Keratinocyte (primary cell): ENCODE results near the gene EHD3.

GRCh38 chr2:30149347-30149965 lies 2.6 kb downstream of the YPEL5 start:
CAGE:
- cytosol, long polyA minus RNA, result no peak
- cytosol, long polyA plus RNA, result no peak
- long polyA plus RNA, result no peak
- nucleus, long polyA minus RNA, result no peak
- nucleus, long polyA plus RNA, result no peak

CAGE:
- cytosol, long polyA minus RNA, result start-site peak on the plus strand at chr2:30158848-30158895, 80 reads; start-site peak on the plus strand at chr2:30158971-30159043, 47 reads; start-site peak on the plus strand at chr2:30159189-30159238, 29 reads; start-site peak on the plus strand at chr2:30159445-30159464, 16 reads
- cytosol, long polyA plus RNA, result start-site peak on the plus strand at chr2:30158923-30159044, 126 and 76 reads in 2 replicates
- long polyA plus RNA, result no peak
- nucleus, long polyA minus RNA, result no peak
- nucleus, long polyA plus RNA, result no peak
Measured at GRCh38 chr2:30158484-30159741, 12.1 kb downstream of the YPEL5 start.

GRCh38 chr2:30163275-30163648 lies 16.5 kb downstream of the YPEL5 start:
CAGE:
- cytosol, long polyA minus RNA, result no peak
- cytosol, long polyA plus RNA, result no peak
- long polyA plus RNA, result no peak
- nucleus, long polyA minus RNA, result no peak
- nucleus, long polyA plus RNA, result no peak

DNA sequence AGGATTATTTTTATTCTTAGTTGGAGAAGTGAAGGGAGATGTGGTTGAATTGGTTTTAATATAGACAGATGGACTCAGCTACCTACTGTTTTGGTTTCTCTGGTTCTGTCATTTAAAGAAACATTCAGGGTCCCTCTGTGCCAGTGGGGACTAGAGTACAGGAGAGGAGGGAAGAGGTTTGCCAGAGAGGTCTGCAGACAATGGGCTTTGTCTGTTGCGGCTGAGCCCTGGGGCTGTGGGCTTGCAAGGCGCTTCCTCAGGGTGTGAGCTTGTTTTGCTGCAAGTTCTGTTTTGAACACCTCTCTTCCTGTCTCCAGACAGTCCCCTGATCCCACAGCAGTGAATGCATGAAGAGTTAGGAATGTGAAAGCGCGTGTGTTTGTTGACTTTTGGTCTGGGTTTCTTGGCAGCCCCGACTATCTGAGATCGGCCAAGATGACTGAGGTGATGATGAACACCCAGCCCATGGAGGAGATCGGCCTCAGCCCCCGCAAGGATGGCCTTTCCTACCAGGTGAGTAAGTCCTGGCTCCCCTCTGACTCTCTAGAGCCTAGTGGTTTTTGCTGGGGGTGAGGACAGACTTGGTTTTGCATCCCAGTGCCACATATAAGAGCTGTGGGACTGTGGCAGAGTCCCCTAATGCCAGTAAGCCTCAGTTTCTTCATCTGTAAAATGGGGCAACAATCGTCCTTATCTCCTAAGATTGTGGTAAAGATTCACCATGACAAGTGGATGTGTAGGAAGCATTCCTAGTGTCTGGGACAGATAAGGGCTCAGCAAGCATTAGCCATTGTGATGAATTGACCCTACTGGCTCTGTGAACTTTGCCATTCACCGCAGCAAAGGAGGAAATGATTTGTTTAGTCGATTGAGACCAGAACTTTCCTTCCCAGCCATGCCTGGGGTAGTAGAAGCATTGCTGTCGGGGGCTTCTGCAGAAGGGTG lies 2.9 kb downstream of the LBH start:
CAGE:
- cytosol, long polyA minus RNA, result no peak
- cytosol, long polyA plus RNA, result no peak
- long polyA plus RNA, result no peak
- nucleus, long polyA minus RNA, result no peak
- nucleus, long polyA plus RNA, result no peak

CAGE:
- cytosol, long polyA minus RNA, result no peak
- cytosol, long polyA plus RNA, result no peak
- long polyA plus RNA, result no peak
- nucleus, long polyA minus RNA, result no peak
- nucleus, long polyA plus RNA, result no peak
Measured at GRCh38 chr2:30239152-30239965, 8.0 kb downstream of the LBH start.

DNA sequence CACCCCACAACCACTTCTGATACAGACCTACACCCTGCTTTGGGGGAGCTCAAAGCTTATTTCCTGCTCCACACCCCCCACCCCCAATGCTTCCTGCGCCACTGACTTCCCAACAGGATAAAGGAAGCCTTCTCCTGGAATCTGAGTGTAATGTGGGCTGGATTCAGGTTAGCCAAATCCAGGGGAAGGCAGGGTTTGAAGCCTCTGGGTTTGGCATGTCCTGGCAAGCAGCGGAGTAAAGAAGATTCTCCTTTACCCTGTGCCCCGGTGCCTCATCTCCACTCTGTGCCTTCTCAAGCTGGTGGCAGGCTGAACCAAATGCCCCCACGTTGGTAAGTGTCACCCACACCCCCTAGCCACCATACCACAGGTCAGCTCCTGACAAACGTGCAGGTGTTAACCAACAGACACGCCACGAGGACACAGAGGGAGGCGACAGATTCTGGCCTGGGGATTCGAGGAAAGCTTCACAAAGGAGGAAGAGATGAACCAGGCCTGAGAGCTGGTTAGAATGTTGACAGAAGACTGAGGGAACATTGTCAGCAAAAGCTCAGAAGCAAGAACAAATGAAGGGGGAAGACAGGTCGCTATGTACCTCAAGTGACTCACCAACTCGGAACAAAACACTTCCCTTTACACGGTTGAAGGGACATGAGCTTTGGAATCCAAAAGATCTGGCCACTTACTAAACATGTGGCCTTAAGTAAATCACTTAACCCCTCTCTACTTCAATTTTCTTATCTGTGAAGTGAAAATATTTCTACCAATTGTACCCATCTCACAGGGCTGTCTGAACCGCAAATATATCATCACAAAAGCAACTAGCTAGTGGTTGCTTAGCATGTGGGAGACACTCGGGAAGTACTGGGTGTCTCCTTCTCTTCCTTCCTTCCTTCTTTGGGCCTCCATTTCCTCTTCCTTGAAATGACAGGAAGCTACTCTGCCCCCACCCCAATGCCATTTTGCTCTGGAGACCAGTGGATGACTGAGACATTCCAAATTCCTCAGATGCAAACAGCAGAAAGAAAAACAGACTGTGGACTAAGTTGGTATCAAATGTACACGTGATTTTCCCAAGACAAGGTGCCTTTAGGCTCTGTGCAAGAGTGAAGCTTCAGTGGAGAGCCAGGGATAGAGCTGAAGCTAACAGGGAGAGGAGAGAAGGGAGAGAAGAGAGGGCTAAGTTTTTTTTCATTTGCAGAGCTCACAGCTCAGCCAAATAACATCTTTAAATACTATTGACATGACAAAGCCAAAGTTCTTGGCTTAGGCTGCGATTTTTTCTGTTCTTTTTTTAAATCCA lies 85.0 kb upstream of the LCLAT1 start:
CAGE:
- cytosol, long polyA minus RNA, result no peak
- cytosol, long polyA plus RNA, result no peak
- long polyA plus RNA, result no peak
- nucleus, long polyA minus RNA, result no peak
- nucleus, long polyA plus RNA, result no peak

DNA sequence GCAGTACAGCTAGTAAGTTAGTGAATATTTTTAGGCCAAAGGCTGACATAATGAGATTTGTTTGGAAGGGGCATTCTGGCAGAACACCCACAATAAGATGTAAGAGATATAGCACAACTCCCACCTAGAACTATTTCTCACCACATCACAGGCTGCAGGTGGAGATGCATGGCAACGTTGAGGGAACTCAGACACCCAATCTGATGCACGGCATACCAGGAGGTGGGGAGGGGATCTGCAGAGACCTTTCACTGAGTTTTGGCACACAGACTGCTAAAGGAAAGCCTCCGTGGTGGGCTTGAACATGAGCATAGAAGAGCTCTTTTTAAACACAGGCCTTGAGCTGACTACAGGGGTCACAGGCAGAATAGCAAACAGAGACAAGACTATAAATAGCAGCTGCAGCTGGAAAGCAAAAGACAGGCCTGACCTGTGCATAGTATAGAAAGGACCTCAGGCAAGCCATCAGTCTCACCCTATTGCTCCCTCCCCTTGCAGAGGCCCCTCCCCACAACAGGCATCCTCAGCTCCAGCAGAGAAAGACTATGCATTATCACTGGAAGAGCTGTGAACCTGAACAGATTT lies 25.5 kb upstream of the LCLAT1 start:
CAGE:
- cytosol, long polyA minus RNA, result no peak
- cytosol, long polyA plus RNA, result no peak
- long polyA plus RNA, result no peak
- nucleus, long polyA minus RNA, result no peak
- nucleus, long polyA plus RNA, result no peak

GRCh38 chr2:30422016-30422857 lies 24.8 kb upstream of the LCLAT1 start:
CAGE:
- cytosol, long polyA minus RNA, result no peak
- cytosol, long polyA plus RNA, result no peak
- long polyA plus RNA, result no peak
- nucleus, long polyA minus RNA, result no peak
- nucleus, long polyA plus RNA, result no peak

GRCh38 chr2:31233764-31235037 lies at the start of gene EHD3:
Gene EHD3, plus strand, starts transcription at chr2:31234152.
CAGE:
- cytosol, long polyA minus RNA, result start-site peak on the plus strand at chr2:31233942-31234011, 7 reads
- cytosol, long polyA plus RNA, result no peak
- long polyA plus RNA, result start-site peak on the minus strand at chr2:31233792-31234019, 10 and 6 reads in 2 replicates
- nucleus, long polyA minus RNA, result no peak
- nucleus, long polyA plus RNA, result no peak

DNA sequence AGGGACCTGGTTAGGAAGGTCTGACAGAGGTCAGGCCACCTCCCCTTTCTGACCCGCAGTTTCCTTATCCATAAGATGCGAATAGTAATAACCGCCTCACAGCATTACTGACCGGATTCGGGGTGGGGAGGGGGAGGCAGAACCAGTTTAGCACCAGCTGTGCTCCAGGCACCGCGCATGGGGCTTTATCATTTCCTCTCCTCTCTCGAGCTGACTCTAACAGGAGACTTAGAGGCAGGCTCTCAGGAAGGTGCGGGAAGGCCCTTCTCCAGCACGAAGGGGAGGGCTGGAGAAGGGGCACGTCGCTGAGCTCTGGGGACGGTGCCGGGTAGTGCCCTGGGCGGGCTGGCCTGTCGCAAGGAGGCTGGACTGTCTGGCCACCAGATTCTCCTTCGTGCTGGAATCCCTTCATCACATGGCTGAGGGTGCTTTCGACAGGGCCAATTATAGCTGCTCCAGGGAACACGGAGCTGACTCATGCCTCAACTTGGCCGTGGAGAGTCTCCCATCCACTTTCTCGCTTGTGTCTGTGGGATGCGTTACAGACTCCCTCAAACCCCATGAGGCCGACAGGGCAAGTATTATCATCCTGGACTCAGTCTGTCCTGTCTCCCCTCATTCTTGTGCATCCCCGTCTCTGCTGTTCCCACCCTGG lies 5.8 kb downstream of the EHD3 start:
CAGE:
- cytosol, long polyA minus RNA, result no peak
- cytosol, long polyA plus RNA, result no peak
- long polyA plus RNA, result no peak
- nucleus, long polyA minus RNA, result no peak
- nucleus, long polyA plus RNA, result no peak

CAGE:
- cytosol, long polyA minus RNA, result no peak
- cytosol, long polyA plus RNA, result no peak
- long polyA plus RNA, result no peak
- nucleus, long polyA minus RNA, result no peak
- nucleus, long polyA plus RNA, result no peak
Measured at GRCh38 chr2:31302827-31303771, 69.1 kb downstream of the EHD3 start.

CAGE:
- cytosol, long polyA minus RNA, result no peak
- cytosol, long polyA plus RNA, result no peak
- long polyA plus RNA, result no peak
- nucleus, long polyA minus RNA, result no peak
- nucleus, long polyA plus RNA, result no peak
Measured at GRCh38 chr2:32197616-32198040, 32.0 kb downstream of the SLC30A6 start.

CAGE:
- cytosol, long polyA minus RNA, result no peak
- cytosol, long polyA plus RNA, result no peak
- long polyA plus RNA, result no peak
- nucleus, long polyA minus RNA, result no peak
- nucleus, long polyA plus RNA, result no peak
Measured at GRCh38 chr2:32428199-32428626, 71.4 kb downstream of the BIRC6 start.

GRCh38 chr2:32463020-32463444 lies 106.2 kb downstream of the BIRC6 start:
CAGE:
- cytosol, long polyA minus RNA, result no peak
- cytosol, long polyA plus RNA, result no peak
- long polyA plus RNA, result no peak
- nucleus, long polyA minus RNA, result no peak
- nucleus, long polyA plus RNA, result no peak

CAGE:
- cytosol, long polyA minus RNA, result no peak
- cytosol, long polyA plus RNA, result no peak
- long polyA plus RNA, result no peak
- nucleus, long polyA minus RNA, result no peak
- nucleus, long polyA plus RNA, result no peak
Measured at GRCh38 chr2:32468457-32468906, 111.7 kb downstream of the BIRC6 start.

GRCh38 chr2:32720022-32720242 lies 92.1 kb downstream of the TTC27 start:
CAGE:
- cytosol, long polyA minus RNA, result no peak
- cytosol, long polyA plus RNA, result no peak
- long polyA plus RNA, result no peak
- nucleus, long polyA minus RNA, result no peak
- nucleus, long polyA plus RNA, result no peak

DNA sequence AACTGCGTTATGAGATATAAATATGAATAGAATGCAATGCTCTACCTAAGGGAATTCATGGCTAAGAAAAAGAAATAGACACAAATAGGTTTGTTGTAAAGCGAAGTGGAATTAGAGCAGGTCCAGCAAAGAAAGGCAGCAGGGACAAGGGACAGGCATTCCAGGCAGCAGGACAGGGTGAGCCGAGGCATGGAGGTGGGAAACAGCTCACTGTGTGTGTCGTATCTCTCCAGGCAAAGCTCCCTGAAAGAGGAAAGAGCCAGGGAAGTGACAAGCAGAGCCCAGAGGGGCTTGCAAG lies 46.2 kb upstream of the LTBP1 start:
CAGE:
- cytosol, long polyA minus RNA, result no peak
- cytosol, long polyA plus RNA, result no peak
- long polyA plus RNA, result no peak
- nucleus, long polyA minus RNA, result no peak
- nucleus, long polyA plus RNA, result no peak

DNA sequence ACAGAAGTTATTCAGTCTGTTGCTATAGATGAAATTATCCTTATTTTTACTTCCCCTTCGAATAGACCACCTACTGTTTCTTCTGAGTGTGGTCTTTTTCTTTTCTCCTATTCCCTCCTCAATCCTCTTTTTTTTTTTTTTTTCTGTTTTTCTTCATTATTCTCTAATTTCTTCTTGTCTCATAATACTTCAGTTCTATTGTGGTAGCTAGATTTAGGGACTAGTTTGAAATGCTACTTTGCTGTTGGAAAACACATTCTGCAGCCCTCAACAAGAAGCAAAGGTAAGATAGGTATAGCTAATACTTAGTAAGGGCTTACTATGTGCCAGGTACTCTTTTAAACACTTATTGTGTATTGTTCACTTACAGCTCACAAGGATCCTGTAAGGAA lies 75.4 kb downstream of the LTBP1 start:
CAGE:
- cytosol, long polyA minus RNA, result no peak
- cytosol, long polyA plus RNA, result no peak
- long polyA plus RNA, result no peak
- nucleus, long polyA minus RNA, result no peak
- nucleus, long polyA plus RNA, result no peak

CAGE:
- cytosol, long polyA minus RNA, result no peak
- cytosol, long polyA plus RNA, result no peak
- long polyA plus RNA, result no peak
- nucleus, long polyA minus RNA, result no peak
- nucleus, long polyA plus RNA, result no peak
Measured at GRCh38 chr2:33034814-33035252, 88.1 kb downstream of the LTBP1 start.

DNA sequence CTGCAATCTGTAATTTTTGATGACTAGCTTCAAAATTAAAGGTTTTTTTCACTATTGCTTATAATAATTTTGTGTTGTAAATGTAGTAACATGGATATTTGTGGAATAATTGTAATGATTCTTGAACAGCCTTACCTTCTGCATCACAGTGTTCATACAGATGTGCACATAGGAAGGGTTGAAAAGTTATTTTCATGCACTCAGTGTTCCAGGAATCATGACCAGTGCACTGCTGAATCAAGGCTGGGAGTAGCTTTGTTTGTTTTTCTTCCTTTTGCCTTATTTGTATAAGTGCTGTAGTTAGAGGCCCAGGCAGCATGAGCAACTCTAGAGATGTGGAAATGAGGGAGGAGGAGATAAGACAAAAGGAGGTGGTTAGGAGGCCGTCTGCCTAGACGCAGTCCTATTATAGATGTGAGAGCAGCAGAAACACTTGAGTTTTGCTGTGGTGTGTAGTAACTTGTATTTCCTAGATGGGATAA lies 264.4 kb upstream of the RASGRP3 start:
CAGE:
- cytosol, long polyA minus RNA, result no peak
- cytosol, long polyA plus RNA, result no peak
- long polyA plus RNA, result no peak
- nucleus, long polyA minus RNA, result no peak
- nucleus, long polyA plus RNA, result no peak